Smooth muscle cell (in vitro differentiated cells): Measurements from ENCODE around the genes CD37, KASH5 and ATF5.

- RAMPAGE, long total RNA, result no peak
These were observed 59.7 kb downstream of the TRPM4 start for GRCh38 chr19:49217193-49217868.

GRCh38 chr19:49334857-49336338, at the start of gene CD37:
TSS of gene CD37 (plus strand) at chr19:49335406.
- RAMPAGE, long total RNA, result no peak

DNA sequence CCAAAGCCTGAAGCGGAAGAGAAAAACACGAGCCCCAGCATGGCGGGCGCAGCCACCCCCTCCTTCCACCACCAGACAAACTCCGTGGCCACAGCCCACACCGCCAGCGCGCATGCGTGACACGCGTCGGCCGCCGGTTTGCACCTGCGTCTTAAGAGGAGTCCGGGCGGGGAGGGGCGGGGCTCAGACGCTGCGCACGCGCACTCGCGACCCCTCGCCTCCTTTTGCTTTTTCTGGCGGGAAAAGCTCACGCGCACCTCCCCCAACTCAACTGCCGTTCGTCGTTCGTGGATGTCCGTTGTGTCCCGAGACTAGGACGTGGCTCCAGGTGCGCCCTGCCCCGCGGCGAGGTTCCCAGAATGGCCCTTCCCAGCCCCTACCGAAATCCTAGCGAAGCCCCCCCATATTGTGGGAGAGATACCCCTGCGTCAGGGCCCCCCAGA, at the start of gene KASH5:
TSS of gene KASH5 (plus strand) at position 250 of the 443 bp plus-strand sequence.
- RAMPAGE, long total RNA, result no peak

- RAMPAGE, long total RNA, result no peak
These were observed 891 bp downstream of the ALDH16A1 start for GRCh38 chr19:49453757-49454474.

- RAMPAGE, long total RNA, result no peak
These were observed 1.7 kb downstream of the FCGRT start for GRCh38 chr19:49514173-49514608.

- RAMPAGE, long total RNA, result no peak
These were observed 8.4 kb downstream of the PRR12 start for GRCh38 chr19:49599173-49599971.

DNA sequence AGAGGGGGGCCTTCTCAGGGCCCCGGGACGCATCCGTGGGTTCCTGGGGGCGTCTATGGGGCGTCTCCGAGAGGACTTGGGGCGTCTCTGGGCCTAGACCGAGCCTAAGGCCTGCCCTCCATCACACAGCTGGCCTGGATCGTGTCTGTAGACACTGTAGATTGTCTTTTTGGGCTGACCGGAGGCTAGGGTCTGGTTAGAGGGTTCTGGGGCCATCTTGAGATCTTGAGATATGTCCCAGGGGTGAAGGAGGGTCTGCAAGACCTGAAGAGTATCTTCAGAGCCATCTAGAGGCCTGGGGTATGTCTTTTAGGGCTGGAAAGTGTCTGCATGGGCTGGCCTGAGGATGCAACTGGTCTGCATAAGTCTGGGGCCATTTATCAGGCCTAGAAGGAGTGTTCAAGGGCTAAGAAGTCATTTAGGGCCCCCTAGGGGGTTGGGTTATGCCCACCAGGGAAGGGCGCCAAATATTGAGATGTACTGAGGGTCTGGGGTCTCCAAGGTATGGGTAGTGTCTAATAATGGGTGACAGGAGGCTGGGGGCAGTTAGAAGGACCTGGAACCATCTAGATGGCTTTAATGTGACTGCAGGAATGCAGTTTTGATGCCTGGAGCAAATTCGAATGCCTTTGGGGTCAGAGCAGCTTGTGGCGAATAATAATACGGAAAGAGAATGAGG, 537 bp downstream of the SCAF1 start:
- RAMPAGE, long total RNA, result no peak

DNA sequence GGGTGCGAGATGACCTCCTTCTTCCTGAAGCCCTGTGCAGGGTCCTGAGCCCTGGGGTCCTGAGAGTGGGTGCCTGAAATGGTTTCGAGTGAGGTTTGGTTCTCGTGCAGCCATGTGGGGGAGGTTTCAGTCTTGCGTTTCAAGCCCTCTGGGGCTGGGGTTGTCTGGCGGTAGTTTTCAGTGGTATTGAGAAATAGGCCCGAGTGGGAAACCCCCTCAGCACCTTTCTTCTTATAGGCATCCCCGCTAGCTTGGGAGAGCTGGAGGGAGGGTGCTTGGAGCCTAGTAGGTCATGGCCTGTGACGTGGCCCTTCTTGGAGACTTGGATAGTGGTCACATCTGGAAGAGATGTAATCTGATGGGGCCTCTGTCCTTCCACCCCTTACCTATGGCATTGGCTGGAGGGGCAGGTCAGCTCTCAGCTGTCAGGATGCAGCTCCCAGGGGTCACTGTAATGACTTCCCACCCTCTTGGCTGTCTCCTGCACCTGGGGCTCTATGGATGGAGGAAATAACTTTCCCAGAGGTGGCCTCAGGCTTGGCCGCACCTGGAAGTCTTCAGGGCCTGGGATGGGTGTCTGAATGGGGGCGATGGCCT, 1.3 kb downstream of the PRMT1 start:
- RAMPAGE, long total RNA, result no peak

- RAMPAGE, long total RNA, result no peak
These were observed 28.9 kb downstream of the CPT1C start for GRCh38 chr19:49719775-49720249.

DNA sequence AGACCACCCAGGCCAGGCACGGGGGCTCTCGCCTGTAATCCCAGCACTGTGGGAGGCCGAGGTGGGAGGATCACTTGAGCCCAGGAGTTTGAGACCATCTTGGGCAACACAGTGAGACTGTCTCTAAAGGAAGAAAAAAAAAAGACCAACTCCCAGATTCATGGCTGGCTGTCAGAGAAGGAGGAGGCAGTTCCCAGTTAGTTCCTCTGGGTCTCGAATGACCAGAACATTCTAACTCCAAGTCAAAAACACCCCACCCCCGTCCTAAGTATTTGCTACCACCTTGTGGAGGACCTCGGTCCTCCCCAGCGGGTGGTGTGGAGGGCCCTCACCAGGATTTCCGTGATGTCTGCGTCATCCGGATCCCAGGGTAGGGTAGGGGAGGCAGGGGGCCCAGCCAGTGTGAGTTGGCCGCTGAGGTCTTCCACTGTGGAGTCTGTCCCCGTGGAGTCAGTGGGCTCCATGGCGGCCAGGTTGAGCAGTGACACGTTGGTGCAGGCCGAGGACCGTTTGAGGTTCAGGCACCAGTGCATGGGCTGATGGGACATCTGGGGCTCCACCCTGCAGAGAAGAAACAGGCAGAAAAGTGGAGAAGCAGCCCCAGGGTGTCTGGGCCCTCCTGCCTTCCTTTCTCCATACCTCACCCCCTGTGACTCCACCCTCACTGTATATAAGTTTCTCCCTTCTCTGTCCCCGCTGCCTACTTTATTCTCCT, 1.3 kb downstream of the TSKS start:
- RAMPAGE, long total RNA, result no peak

DNA sequence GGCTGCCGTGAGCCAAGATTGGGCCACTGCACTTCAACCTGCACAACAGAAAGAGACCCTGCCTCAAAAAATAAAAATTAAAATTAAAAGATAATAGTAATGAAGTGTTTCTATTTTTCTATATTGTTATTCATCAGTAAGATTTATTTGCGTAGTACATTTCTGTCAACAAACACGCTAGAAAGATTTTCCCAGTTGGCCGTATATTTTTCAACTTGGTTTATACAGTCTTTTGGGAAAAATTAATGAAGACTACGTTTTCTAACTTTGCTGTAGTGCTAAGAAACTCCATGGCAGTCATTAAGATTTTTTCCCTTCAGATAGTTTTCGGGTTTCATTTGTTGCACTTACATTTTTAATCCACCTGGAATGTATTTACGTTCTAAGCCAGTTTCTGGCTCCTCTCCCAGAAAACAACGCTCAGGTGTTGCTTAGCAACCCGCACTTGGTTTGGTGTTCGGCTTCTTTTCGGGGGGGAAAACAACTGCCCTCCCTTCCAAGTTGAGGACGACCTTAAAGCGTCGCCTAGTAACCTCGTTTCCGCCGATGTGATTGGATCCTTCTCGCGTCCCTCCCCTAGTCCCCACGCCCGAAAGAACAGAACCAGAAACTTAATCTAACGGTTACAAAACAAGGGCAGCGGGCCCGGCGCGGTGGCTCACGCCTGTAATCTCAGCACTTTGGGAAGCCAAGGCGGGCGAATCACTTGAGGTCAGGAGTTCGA, 927 bp upstream of the MED25 start:
- RAMPAGE, long total RNA, result no peak

- RAMPAGE, long total RNA, result no peak
These were observed 19.2 kb downstream of the MED25 start for GRCh38 chr19:49836965-49838078.

DNA sequence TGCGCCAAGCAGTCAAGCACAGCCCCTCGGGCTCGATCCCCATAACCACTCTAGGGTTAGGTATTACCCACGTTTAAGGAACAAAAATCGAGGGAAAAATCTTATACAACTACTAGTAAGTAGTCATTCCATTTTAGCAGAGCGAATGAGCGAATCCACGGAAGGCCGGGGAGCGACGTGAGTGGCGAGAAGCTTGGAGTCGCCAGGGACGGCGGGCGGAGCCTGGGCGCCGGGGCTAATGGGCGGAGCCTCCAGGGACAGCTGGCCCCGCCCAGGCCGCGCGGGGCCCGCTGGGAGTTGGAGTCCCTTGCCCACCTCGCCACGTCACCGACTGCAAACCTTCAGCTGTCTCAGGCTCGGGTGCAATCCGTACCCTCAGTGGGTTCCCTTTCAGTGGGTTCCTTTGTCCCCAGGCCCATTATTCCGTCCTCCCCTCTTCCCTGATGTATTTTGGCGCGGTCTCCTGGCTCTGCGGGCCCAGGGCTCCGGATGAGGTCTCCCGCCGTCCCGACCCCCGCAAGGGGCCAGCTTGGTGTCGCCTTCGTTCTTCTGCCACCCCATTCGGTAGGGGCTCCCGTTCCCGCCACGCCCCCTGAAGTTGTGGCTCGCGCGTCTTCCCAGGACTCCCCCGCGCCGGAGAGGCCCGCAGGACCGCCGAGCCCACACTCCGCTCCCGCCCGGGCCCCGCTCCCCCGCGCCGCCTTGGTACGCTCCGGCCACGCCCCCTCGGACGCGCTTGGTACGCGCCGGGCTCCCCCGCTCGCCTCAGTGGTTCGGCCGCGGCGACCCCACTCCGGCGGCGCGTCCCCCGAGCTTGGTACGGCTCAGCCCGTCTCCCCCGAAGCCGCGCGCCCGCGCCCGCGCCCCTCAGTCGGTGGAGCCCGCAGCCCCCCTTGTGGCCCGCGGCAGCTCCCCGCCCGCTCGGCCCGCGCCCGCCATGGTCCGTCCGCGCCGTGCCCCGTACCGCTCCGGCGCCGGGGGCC, 16.7 kb downstream of the PNKP start:
- RAMPAGE, long total RNA, result start-site peak on the plus strand centred at position 677 of the sequence, 179 bp wide, 13 and 41 reads in 2 replicates

- RAMPAGE, long total RNA, result no peak
These were observed 4.9 kb downstream of the PNKP start for GRCh38 chr19:49862475-49862853.

DNA sequence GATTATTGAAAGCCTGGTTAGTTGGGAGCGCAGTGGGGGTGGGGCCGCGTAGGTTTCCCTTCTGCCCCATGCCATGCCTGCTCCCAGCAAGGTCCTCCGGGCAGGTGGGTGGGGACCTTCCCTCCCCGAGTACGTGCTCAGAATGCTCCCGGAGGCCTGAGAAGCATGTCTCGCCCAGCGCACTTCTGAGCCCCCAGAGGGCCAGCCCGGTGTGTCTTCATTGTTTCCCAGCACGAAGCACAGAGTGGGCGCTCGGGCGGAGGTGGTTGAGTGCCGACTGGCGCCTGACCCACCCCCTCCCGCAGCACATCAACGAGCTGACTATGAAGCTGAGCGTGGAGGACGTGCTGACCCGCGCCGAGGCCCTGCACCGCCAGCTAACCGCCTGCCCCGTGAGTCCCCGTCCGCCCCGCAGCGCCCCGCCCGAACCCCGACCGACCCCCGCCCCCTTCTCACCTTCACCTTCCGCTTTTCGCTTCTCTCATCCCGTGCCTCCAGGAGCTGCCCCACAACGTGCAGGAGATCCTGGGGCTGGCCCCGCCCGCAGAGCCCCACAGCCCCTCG, 8.7 kb downstream of the IL4I1 start:
- RAMPAGE, long total RNA, result no peak

DNA sequence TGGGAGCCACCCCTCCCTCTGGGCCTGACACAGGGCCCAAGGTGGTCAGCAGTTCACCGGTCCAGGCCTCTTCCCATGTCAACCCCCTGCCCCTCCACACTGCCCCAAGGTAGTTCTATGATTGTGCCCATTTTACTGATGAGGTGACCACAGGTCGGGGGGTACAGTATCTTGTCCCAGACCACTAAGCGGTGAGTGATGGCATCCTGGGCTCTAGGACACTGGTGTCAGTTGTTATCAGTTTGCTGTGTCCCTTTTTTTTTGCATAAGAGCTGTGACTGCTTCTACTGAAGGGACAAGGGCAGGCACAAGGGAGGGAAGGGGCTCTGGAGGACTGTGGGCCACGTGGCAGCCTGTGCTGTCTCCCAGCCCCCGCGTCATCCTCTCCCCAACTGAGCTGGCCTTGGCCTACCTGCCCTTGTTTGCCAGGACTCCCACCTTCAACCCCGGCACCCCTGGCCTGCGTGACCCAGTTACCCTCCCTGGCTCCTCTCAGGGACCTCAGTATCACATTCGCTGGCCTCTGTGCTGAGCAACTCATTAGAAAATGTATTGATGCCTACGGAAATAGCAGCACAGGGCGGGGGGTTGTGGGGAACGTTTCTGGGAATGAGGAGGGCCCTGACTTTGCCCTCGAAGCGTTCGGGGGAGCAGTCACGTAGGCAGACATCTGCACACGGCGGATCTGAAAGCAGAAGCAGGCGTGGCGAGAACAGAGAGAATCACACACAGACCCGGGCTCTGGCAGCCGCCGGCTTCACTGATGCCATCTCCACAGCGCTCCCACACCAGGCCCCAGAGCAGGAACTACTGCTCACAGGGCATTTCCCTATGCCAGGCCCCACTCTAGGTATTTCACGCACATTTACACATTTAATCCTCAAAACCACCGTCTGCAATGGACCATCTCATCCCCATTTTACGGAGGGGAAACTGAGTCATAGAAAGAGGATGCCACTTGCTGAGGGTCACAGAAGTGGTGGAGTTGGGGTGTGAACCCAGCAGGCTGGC, 5.9 kb upstream of the ATF5 start:
- RAMPAGE, long total RNA, result no peak

GRCh38 chr19:49928998-49929672, at the start of gene ATF5:
TSS of gene ATF5 (plus strand) at chr19:49929205.
- RAMPAGE, long total RNA, result start-site peak on the minus strand at chr19:49929441-49929506, 197 and 227 reads in 2 replicates

GRCh38 chr19:50189019-50189831, 14.2 kb upstream of the MYH14 start:
- RAMPAGE, long total RNA, result no peak

DNA sequence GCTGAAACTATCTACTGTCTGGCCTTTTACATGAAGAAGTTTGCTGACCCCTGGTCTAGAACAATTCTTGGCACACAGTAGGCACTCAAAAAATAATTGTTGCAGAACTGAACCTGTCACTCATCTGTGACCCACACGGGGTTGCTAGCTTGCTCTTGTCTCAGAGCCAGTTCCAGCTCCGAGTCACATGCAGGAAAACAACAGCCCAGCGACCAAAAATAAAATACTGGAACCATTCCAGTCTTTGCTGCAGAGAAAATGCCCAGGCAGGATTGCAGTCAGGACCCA, 4.8 kb upstream of the MYH14 start:
- RAMPAGE, long total RNA, result no peak

- RAMPAGE, long total RNA, result no peak
These were observed 1.8 kb downstream of the MYH14 start for GRCh38 chr19:50205080-50205695.